ENCODE results near the genes ZCCHC12, RHOXF1 and CUL4B.

GRCh38 chrX:115311489-115312326 is 22.2 kb downstream of the LUZP4 start:
- PRO-cap: no peak

GRCh38 chrX:115888626-115888948 is 282.0 kb upstream of the AGTR2 start:
- PRO-cap: no peak

GRCh38 chrX:115892103-115892545 is 278.4 kb upstream of the AGTR2 start:
- PRO-cap: no peak

DNA sequence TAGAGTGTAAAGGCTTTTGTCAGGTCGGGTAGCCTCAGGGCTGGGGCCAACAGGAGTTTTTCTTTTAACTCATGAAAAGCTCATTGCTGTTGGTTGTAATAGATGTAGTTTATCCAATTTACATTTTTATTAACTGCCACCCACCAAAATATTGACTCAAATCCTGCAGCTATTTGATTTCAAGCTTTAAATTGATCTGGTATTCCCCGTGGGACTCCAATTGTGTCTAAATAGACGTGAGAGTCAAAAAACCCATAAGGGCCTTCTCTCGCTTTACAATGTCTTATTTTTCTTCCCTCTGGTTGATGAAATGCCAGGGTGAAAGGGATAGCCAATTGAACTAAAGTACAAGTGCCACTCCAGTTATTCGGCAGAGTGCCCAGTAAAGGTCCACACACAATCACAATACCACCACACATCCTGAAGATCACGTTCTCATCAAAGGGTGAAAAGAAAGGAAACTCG is 251.0 kb upstream of the AGTR2 start:
- PRO-cap: no peak

DNA sequence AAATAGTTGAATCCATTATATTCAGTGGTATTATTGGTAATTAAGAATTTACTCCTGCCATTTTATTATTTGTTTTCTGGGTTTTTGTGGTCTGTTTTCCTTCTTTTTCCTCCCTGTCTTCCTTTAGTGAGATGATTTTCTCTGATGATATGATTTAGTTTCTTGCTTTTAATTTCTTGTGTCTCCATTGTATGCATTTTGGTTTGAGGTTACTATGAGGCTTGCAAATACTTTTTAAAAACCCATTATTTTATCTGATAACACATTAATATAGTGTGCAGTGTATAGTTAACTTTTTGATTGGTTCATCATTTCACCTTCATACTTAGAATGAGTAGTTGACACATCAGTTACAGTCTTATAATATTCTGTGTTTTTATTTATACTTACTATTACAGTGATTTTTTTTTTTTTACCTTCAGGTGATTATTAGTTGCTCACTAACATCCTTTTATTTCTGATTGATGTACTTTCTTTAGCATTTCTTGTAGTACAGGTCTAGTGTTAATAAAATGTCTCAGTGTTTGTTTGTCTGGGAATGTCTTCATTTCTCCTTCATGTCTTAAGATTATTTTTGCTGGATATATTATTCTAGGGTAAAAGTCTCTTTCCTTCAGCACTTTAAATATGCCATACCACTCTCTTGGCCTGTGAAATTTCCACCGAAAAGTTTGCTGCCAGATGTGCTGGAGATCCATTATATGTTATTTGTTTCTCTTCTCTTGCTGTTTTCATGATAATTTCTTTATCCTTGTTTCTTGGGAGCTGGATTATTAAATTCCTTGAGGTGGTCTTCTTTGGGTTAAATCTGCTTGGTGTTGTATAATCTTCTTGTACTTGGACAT is 237.2 kb upstream of the AGTR2 start:
- PRO-cap: no peak

DNA sequence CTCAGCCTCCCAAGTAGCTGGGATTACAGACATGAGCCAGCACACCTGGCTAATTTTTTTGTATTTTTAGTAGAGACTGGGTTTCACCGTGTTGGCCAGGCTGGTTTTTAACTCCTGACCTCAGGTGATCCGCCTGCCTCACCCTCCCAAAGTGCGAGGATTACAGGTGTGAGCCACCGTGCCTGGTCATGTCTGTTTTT is 817.5 kb downstream of the KLHL13 start:
- PRO-cap: no peak

DNA sequence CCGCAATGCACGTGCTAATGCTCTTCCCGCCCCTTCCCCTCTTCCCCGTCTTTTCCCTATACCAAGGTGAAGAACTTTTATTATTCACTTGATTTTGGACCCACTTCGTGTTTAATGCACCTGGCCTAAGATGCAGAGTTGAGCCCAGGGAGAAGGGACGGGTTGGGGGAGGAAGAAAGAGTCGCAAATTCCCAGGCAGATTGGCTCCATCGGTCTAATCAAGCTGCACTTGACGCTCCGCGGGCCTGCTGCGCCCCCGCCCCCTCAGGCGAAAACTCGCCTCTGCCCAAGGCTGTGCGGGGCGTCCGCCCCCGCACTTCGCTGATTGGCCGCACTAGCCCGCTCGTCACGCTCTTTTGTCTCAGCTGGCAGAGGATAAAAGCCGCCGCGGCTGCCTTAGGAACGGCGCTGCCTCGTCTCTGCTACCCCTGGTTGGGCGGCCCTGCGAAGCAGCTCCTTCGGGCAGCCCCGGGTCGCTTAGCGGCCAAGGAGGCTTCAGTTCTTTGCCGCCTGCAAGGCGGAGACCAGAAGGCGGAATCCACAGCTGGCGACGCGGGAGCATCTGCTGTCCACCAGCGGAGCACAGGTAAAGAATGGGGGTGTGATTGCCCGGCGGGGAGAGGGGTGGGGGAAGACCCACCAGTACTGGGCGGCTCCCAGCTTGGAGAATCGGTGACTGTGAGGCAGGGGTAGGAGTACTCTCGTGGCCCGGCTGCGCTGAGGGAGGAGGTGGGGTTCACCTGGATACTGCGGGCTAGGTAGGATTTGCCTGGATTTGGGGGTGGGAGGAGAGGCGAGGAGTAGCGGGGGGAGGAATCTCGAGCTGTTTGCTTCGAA is at the start of gene ZCCHC12:
Gene ZCCHC12 (plus strand): TSS at position 405 of the 837 bp plus-strand sequence.
- PRO-cap: no peak

GRCh38 chrX:118973724-118974298 is 607 bp upstream of the LONRF3 start:
- PRO-cap: no peak

DNA sequence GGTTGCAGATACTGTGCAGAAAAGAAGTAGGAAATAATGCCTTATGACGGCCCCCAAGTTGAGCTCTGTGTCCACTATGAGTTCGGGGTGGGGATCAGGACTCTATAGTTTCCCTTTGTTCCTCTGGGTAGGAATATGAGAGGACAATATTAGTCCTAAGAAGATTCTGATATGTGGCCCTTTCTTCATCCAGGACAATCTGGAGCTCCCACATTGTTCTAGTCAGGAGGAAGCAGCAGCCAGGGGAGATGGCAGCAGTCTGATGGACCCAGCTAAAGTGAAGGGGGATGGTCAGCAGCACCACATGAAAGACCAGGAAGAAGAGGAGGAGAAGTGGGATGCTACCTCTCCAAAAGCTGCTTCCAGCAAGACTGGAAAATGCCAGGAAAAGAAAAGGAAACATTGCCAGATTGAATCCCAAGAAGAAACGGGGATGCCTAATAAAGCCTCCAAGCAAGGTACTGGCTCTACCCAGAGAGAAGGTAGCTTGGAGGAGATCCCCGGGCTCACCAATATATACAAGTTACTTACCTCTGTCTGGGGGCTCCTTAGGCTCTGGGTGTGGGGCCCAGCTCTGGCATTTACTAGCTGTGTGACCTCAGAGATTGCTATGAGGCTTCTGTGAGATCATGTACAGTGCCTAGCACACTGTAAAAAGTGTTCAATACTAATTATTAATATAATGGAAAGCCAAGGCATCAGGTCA is 14.9 kb downstream of the LONRF3 start:
- PRO-cap: no peak

GRCh38 chrX:119237053-119237607 is 1.0 kb downstream of the PGRMC1 start:
- PRO-cap: no peak

- PRO-cap: no peak
Observed at GRCh38 chrX:119410442-119410684, 11.2 kb downstream of the SLC25A43 start.

- PRO-cap: no peak
Observed at GRCh38 chrX:119511954-119512976, 44.0 kb downstream of the SLC25A5 start.

- PRO-cap: no peak
Observed at GRCh38 chrX:119653915-119654580, 38.9 kb downstream of the SEPTIN6 start.

DNA sequence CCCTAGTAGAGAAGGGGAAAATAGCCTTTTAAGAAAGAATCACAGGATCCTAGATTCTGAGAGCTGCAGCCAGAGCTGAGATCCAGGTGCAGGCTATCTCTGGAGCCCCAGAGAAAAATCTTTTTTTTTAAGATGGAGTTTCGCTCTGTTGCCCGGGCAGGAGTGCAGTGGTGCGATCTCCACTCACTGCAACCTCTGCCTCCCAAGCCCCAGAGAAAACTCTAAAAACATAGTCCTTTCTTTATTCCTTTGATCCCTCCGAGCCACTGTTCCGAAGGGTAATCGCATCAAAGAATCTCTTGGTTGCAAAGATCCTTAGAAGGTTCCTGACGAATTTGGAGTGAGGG is 38.4 kb downstream of the SEPTIN6 start:
- PRO-cap: no peak

DNA sequence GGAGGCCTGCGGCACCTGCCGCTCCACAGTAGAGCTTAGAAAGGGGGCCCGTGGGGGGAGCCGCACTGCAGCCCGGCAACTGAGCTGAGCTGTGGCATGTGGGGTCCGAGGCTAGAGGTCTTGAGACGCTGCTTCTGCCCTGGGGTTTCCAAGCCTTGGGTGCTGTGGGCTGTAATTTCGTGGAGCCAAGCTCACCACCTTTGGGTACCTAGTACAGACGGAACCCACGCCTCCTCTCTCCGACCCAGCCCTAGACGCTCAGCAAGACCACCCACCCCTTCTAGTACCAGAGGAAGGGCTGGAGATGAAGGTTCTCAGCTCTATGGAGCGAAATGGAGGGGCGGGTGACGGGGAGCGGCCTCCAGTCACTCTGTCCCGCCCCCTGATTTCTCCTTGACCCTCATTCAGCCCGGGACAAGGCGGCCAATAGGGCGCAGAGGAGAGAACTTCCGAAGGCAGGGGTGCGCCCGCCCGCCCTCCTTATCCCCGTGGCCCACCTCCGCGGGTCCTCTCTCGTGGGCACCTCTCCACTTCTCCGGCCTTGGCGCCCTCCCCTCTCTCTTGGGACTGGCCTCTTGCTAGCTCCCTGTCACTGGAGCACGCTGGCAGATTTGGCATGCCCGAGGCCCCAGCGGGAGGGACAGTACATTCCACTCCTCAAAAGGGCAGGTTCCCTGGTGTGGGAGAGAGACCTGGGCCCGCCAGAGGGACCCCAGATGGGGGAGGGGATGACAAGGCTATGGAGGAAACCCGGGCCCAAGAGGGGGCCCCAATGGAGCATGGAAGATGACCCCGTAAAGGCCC is 982 bp upstream of the SEPTIN6 start:
- PRO-cap: no peak

- PRO-cap: no peak
Observed at GRCh38 chrX:119876351-119876807, 4.7 kb downstream of the NDUFA1 start.

DNA sequence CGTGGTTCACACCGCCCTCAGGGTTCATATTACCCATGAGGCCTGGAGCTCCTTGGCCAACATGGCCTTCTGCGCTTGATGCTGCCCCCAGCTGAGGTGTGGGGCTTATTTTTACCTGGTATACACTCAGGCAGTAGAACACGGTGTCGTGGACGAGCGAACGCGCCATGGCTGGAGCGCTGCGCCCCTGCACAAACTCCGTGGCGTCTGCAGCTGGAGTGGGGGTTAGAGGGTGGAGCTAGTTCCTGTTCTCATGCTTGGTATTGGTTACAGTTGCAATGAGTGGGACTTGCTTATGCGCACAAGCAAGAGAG is at the start of gene RHOXF1:
Gene RHOXF1 (minus strand): TSS at position 220 of the 314 bp plus-strand sequence.
- PRO-cap: no peak

- PRO-cap: no peak
Observed at GRCh38 chrX:120538005-120538531, 22.7 kb downstream of the CUL4B start.

DNA sequence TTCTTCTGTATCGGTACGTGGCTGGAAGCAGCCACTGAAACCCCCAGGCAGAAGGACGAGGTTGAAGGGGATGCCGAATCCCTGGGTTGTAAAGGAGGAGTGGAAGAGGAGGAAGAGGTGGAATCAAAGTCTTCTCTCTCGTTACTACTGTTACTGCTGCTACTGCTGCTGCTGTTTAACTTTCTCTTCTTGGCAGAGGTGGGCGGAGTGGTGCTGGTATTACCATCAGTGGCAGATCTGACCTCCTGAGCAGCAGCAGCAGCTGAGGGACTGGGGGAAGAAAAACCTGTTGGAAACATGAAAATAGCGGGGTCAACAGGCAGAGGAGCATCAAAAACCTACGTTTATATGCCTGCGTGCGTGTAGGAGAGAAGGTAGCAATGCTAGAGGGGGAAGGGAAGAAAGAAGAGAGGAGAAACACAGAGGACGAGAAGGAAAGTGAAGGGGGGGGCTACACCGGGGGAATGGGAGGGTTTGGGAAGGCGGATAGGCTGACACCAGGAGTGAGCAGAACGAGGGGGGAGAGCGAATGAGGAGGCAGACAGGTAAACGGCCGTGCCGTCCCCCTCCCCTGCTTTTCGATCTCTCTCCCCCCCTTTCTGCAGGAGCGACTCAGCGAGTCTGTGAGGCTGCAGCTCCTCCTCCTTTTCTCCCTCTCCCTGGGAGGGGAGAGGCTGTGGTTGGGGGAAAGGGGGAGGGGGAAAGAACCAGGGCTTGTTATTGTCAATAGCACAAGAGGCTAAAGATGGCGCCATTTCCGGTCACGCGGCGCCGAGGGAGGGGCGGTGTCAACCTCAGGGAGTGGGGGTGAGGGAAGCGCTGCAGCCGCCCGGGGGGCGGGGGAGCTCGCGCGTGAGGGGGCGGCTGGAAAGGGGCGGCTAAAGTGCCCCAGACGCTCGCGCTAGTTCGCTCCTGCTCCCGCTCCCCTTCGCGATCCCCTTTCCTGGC is at the start of gene CUL4B:
Gene CUL4B (minus strand): TSS at position 623 of the 948 bp plus-strand sequence.
- PRO-cap: bidirectional peak, plus-strand start at position 224 of the sequence, minus-strand start at position 37 of the sequence; bidirectional peak, plus-strand start at position 509 of the sequence, minus-strand start at position 396 of the sequence; bidirectional peak, plus-strand start at position 796 of the sequence, minus-strand start at position 624 of the sequence

- PRO-cap: no peak
Observed at GRCh38 chrX:120874653-120874940, 1.1 kb downstream of the CT47B1 start.